ENCODE data around the gene ACTR8.

- RRBS, result no CpG with 5 or more reads among the region's 2 CpGs
Measured at GRCh38 chr3:52978034-52978657, 67.7 kb downstream of the SFMBT1 start.

GRCh38 chr3:53046194-53047383 is 716 bp upstream of the SFMBT1 start:
- RRBS, result 4% methylated on average over 23 of the region's 112 CpGs

GRCh38 chr3:53083554-53084046 is 37.7 kb upstream of the SFMBT1 start:
- RRBS, result 10% methylated on average over 4 of the region's 7 CpGs

DNA sequence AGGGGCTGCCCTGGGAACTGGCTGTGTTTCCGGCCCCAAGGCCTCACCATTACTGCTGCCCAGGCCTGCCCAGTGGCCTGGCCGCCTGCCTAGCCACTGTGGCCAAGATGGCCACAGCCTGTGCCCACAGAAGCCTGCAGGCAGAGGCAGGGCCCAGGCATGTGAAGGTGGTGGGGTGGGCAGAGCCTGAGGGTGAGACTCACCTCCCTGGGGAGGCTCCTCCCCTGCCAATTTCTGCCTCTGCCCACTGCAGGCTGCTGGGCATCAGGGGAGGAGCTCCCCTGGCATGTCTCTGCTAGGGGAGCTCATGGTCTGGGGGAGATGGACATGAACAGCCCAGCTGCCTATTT is 6.0 kb upstream of the PRKCD start:
- RRBS, result no CpG with 5 or more reads among the region's 2 CpGs

DNA sequence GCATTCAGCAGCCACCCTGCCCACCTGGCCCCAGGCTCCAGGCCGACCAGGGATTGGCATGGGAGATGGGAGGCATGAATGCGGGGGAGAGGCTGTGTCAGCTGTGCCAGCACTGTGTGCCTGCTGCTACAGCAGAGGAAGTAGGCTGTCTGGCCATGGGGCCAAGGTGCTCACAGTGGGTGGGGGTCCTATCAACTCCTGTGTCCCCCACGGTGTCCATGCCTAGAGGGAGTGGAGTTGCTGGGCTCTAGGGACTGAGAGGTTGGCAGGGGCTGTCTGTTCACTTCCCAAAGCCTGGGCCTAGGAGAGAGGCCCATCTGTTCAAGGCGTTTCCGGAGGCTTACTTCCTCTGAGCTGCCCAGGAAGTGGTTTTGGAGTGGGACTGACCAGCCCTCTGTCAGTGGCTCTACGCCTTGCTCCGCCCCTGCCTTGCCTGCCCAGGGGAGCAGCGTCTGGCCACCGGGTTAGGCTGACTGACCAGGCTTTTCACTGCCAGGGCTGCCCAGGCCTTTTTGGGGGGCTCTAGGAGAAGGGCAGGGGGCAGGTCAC is 5.9 kb downstream of the PRKCD start:
- RRBS, result no CpG with 5 or more reads among the region's 9 CpGs

DNA sequence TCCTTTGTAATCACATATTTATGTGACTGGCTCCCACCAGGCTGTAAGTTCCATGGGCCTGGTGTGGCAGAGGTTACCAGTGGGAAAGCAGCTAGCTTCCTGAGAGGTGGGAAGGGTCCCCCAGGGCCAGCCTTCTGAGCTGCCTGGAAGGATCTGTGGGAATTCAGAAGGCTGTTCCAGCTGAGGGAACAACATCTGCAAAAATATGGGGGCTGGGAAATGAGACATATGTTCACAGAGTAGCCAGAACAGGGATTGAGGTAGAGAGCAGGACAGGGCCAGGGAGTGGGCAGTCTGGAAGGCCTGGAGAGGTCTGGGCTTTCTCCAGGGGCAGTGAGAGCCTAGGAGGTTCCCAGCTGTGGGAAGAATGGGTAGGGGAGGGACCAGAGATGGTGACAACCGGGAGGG is 10.5 kb downstream of the PRKCD start:
- RRBS, result no CpG with 5 or more reads among the region's 1 CpG

- RRBS, result no CpG with 5 or more reads among the region's 16 CpGs
Measured at GRCh38 chr3:53186348-53187067, 25.5 kb downstream of the PRKCD start.

DNA sequence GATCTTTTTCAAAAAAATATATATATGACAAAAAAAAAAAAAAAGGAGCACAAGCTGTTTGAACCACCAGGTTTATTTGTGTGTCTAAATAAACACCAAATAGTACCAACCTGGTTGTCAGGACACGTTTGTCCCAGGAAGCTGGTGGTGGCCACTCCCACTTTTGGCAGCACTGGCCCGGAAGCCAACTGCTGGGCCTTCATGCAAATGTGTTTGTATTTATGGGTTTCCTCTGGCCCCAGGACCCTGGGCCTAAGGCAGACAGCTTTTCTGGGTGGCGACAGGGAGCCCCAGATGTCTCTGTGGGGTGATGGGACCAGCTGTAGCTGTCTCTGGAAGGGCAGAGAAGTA is 31.6 kb downstream of the PRKCD start:
- RRBS, result no CpG with 5 or more reads among the region's 3 CpGs

- RRBS, result no CpG with 5 or more reads among the region's 9 CpGs
Measured at GRCh38 chr3:53193945-53194442, 33.0 kb downstream of the PRKCD start.

GRCh38 chr3:53226613-53227152 is 29.1 kb downstream of the TKT start:
- RRBS, result no CpG with 5 or more reads among the region's 19 CpGs

DNA sequence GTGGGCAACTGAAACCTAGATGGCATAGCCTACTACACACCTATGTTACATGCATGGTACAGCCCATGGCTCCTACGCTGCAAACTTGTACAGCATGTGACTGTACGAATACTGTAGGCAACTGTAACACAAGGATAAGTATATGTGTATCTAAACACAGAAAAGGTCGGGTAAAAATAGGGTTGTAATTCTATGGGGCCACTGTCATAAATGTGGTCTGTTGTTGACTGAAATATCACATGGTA is 27.0 kb upstream of the TKT start:
- RRBS, result no CpG with 5 or more reads among the region's 3 CpGs

GRCh38 chr3:53291808-53292173 is 36.0 kb upstream of the TKT start:
- RRBS, result no CpG with 5 or more reads among the region's 3 CpGs

- RRBS, result 3% methylated on average over 30 of the region's 56 CpGs
Measured at GRCh38 chr3:53495482-53496128, 1.2 kb downstream of the CACNA1D start.

GRCh38 chr3:53711340-53711993 is 134.8 kb downstream of the CHDH start:
- RRBS, result no CpG with 5 or more reads among the region's 8 CpGs

GRCh38 chr3:53881514-53882604 is at the start of gene ACTR8:
ACTR8 (minus strand) TSS chr3:53882152.
- RRBS, result 2% methylated on average over 24 of the region's 73 CpGs

- RRBS, result no CpG with 5 or more reads among the region's 6 CpGs
Measured at GRCh38 chr3:54634744-54635290, 293.0 kb downstream of the LRTM1 start.

- RRBS, result no CpG with 5 or more reads among the region's 6 CpGs
Measured at GRCh38 chr3:54953968-54954533, 26.2 kb upstream of the LRTM1 start.

GRCh38 chr3:55485918-55486750 is 972 bp downstream of the WNT5A start:
- RRBS, result 0% methylated on average over 6 of the region's 46 CpGs

DNA sequence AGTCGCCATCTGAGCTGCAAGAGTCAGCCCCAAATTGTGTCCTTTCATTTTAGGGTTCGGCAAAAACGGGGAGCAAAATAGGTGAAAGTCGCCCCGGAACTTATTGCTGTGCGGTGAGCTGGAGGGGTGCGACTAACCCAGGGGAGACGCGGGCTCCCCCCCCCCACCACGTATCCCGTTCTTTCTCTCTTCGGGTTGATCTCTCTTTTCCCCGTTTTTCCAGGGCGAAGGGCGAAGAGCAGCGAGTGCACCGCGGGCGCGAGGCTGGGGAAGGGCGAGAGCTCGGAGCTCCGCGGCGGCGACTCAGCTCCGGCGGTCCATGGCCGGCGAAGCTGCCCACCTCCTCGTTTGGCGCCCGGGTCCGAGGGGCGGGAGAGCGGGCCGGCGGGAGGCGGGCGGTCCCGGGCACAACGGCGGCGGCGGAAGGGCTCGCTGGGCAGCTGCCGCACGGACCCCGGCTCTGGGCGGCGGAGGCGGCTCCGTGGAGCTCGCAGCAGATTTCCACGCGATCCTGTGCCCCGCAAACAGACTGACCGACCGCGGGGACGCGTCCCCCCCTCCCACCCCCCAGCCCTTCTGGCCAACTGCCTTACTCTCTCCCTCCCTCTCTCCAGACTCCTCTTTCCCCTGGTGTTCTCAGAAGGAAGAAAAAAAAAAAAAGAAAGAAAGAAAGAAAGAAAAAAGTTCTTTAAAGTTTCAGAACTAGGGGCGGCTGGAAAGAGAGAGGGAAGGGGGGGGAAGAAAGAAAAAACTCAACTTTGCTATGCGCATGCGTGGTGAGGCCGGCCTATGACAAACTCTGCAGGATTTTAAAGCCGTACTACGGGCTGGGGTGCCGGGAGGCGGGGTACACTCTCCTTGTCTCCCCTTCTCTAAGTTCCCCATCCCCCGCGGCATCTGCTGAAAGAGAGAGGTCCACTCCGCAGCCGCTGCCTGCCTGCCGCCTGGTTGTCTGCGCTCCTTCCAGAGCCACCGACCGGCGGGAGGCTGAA is 957 bp upstream of the WNT5A start:
- RRBS, result under 1% methylated on average over 15 of the region's 79 CpGs

DNA sequence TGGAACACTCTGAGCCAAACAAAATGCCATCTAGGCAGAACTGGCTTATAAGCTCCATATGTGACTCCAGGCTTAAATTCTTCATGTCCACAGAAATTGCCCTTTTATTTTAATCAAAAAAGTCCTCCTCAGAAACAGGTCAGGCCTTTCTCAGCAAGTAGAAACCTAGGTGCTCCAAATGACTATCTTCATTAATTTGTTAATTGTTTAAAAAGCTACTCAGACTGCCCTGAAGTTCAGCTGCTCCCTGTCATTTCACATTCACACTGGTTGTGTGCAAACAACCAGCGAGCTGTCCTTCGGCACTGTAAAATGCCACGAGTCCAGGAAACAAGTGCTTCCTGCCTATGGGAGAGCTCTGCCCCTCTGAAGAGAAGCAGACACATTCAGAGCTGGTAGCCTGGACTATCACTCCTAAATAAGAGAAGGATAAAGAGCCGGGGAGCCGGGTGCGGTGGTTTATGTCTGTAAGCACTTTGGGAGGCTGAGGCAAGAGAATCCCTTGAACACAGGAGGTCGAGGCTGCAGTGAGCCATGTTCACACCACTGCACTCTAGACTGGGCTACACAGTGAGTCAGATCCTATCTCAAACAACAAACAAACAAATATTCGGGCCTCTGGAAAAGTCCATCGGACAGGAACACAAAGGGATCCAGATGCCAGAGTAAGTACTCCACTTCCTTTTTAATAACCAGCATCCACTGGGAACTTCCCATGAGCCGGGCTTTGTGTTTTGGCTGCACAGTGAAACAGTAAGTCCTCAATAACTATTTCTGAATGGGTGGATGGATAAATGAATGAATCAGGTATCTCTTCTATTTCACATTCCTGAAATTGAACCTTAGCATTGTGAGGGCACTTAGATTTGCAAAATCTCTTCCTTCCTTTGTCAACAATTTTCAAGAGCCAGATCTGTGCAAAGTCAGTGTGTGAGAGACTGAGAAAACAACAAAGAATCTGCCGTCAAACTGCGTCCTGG is 114.4 kb upstream of the WNT5A start:
- RRBS, result no CpG with 5 or more reads among the region's 12 CpGs